Uterus (tissue), 7 donors: ENCODE measurements around the genes TNFAIP3 and HEBP2.

DNA sequence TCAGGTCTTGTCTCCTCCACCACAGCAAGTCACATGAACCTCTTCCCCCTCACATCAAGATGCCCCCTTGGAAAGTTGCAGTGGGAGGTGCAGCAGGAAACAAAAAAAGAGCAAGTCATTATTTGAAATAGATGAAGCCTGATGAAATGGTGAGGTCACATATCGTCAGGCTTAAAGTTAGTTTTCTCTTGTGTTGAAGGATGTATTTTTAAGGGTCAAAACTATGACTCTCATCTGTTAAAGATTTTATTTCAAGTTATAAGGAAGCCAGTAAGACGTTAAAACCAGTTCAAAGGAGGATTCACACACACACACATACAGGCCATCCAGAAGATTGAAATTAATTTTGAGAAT is 94.1 kb upstream of the TNFAIP3 start:
- PRO-cap, 4 experiments, result no peak in any of the 4 experiments
- RAMPAGE, long total RNA, 2 experiments, result no peak in any of the 2 experiments
- RRBS, result no CpG with 5 or more reads among the region's 2 CpGs

DNA sequence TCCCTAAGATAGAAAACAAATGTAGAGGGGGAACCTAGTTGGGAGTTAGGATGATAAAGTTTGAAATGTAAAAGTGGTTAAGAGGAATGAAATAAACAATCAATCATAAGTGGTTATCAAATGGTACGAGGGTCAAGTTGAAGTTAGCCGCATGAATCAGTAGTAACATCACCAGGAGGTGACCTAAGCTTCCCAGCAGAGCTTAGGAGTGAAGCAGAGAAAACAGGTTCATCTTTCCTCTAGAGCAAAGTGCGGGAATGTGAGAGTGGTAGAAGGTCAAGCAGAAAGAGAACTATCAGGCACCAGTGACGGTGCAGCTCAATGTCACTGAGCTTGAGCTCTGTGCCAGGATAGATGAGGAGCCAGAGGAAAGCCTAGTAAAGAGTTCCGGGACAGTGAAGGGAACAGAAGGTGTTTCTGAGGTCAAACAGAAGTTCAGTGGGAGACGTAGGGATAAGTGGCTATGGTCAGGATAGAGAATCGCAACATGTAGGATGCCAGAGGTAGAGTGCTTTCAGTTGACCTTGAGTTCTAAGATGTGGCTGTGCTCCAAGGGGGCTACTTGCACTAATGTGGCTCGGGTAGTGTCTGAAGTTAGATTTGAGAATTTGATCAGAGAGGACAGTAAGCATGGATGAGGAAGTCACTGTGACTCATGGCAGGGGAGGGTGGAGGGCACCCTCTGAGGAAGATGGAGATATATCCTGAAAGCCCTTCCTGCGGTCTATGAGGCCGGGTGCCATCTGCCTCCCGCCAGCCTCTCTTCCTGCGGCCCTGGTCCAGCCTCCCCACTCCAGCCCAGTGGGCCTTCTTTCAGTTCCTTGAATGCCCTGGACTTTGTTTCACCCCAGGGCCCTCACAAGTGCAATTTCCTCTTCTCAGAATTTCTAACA is 20.6 kb upstream of the TNFAIP3 start:
- PRO-cap, 4 experiments, result no peak in any of the 4 experiments
- RAMPAGE, long total RNA, 2 experiments, result no peak in any of the 2 experiments
- RRBS, result no CpG with 5 or more reads among the region's 12 CpGs

GRCh38 chr6:137867080-137867934 is at the start of gene TNFAIP3:
Gene TNFAIP3 (plus strand): TSS chr6:137867259.
- PRO-cap, 4 experiments, result peak in 4 of 4 experiments; most common plus-strand start chr6:137867229 (in 3); most common minus-strand start chr6:137867570 (in 1)
- RAMPAGE, long total RNA, 2 experiments, result no peak in any of the 2 experiments
- RRBS, result 2% methylated on average over 38 of the region's 82 CpGs

- PRO-cap, 4 experiments, result no peak in any of the 4 experiments
- RAMPAGE, long total RNA, 2 experiments, result no peak in any of the 2 experiments
- RRBS, result no CpG with 5 or more reads among the region's 2 CpGs
These were observed 61.4 kb downstream of the TNFAIP3 start for GRCh38 chr6:137928407-137928879.

GRCh38 chr6:137975189-137975630 is 108.2 kb downstream of the TNFAIP3 start:
- PRO-cap, 4 experiments, result no peak in any of the 4 experiments
- RAMPAGE, long total RNA, 2 experiments, result no peak in any of the 2 experiments
- RRBS, result no CpG with 5 or more reads among the region's 4 CpGs

GRCh38 chr6:138086196-138086904 is 20.9 kb downstream of the PERP start:
- PRO-cap, 4 experiments, result no peak in any of the 4 experiments
- RAMPAGE, long total RNA, 2 experiments, result no peak in any of the 2 experiments
- RRBS, result no CpG with 5 or more reads among the region's 3 CpGs

GRCh38 chr6:138102390-138102894 is 4.8 kb downstream of the PERP start:
- PRO-cap, 4 experiments, result no peak in any of the 4 experiments
- RAMPAGE, long total RNA, 2 experiments, result no peak in any of the 2 experiments
- RRBS, result no CpG with 5 or more reads among the region's 14 CpGs

- PRO-cap, 4 experiments, result peak in 3 of 4 experiments; most common plus-strand start chr6:138106058 (in 2); most common minus-strand start chr6:138105976 (in 1)
- RAMPAGE, long total RNA, 2 experiments, result no peak in any of the 2 experiments
- RRBS, result no CpG with 5 or more reads among the region's 14 CpGs
These were observed 1.1 kb downstream of the PERP start for GRCh38 chr6:138105802-138106768.

DNA sequence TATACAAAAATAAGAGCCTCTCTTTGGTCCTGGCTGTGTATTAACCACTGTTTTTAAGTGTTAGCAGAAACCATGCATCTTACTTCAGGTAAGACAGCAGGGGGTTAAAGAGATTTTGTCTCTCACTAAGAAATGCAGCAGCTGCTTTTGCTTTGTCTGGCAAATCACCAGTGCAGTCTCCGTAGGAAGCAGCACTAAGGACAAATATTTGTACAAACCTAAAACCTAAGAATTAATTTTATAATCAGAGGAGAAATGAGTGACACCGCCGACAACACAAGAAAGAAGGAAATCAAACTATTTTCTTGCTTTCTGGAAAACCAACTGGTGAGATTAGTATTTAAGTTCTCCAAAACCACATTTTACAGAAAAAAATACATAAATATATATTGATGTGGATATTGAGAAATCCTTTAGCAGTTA is 837 bp downstream of the SMIM28 start:
- PRO-cap, 4 experiments, result no peak in any of the 4 experiments
- RAMPAGE, long total RNA, 2 experiments, result no peak in any of the 2 experiments
- RRBS, result no CpG with 5 or more reads among the region's 3 CpGs

DNA sequence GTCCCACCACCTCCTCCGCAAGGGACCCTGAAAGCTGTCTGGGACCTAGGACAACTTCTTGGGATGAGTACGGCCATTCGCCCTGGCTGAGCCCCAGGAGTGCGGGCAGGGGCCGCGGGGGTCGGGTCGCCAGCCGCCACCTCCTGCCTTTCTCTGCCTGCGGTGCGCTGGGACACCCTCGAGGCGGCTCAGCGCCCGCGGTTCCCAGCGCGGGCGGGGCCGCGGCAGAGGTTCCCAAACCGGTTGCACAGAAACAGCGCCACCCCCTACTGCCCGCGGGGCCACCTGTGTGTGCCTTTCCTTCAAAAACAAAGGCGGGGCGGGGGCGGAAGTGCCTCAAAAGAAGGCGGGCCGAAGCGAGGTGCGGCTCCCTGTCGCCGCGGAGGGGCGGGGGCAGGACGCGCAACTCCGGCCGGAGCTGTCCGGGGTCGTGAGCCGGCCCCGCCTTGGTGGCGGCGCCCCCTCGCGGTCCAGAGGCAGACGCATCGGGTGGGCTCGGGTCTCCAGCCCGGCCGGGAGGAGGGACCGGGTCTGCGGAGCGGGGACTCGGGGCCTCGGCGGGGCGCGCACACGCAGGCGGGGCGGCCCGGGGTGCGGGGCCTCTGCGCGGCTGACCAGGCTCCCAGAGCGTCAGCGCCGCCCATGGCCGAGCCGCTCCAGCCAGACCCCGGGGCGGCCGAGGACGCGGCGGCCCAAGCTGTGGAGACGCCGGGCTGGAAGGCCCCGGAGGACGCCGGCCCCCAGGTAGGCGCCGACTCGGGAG is at the start of gene HEBP2:
TSS of gene HEBP2 (plus strand) at position 370 of the 763 bp plus-strand sequence.
- PRO-cap, 4 experiments, result peak in 4 of 4 experiments; most common plus-strand start position 339 of the sequence (in 1); most common minus-strand start position 155 of the sequence (in 2)
- RAMPAGE, long total RNA, 2 experiments, result start-site peak on the plus strand in 1 of 2 experiments, centred at position 649 of the sequence, 221 reads per replicate
- RRBS, result 2% methylated on average over 41 of the region's 87 CpGs

- PRO-cap, 4 experiments, result no peak in any of the 4 experiments
- RAMPAGE, long total RNA, 2 experiments, result no peak in any of the 2 experiments
- RRBS, result no CpG with 5 or more reads among the region's 12 CpGs
These were observed 37.8 kb downstream of the HEBP2 start for GRCh38 chr6:138441710-138442336.

DNA sequence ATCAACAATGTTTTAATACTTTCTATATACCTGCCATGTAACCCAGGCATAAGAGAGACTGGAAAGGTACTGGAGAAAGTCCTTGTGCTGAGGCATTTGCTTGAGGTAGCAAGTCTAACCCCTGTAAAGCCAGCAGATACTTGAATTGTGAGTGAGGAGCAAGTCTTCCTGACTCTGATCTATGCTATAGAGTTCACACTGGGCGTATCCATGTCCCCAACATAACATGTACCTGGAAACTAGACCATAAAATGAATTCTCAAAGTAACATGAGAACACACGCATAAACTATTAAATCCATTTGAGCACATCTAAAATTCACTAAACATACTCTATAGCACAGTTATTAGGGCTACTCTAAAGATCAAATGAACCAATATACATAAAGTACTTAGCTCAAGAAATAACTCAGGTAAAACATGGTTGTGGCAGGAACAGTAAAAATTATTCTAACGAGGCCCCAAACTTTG is 2.0 kb downstream of the NHSL1 start:
- PRO-cap, 4 experiments, result no peak in any of the 4 experiments
- RAMPAGE, long total RNA, 2 experiments, result no peak in any of the 2 experiments
- RRBS, result no CpG with 5 or more reads among the region's 3 CpGs

GRCh38 chr6:138507830-138508474 is 8.7 kb upstream of the NHSL1 start:
- PRO-cap, 4 experiments, result no peak in any of the 4 experiments
- RAMPAGE, long total RNA, 2 experiments, result no peak in any of the 2 experiments
- RRBS, result no CpG with 5 or more reads among the region's 6 CpGs

DNA sequence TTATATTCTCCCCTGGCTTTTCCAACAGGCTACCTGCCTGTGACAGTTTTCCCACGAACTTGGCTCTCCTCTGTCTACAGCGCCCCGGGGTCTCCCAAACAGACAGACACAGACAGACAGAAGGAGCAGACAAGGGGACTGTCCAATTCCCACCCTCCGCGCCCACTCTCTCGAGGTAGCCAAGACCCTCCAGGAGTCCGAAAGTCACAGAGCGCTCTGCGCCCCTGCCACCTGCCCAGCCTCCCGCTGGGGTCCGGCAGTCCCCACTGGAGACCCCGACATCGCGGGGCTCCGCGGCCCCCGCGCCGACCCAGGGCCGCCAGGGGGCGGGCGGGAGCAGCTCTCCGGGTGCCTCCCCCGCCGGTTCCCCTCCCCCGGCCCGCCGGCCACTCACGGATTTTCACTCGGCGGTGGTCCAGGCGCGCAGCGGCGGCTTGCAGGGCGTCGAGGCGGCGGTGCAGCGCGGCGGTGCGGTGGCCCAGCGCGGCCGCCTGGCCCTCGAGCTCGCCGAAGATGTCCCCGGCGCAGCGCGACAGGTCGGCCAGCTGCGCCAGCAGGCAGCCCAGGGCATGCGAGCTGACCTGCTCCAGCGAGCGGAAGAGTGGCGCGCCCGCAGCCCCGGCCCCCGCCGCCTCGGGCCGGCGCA is 81.4 kb upstream of the CCDC28A start:
- PRO-cap, 4 experiments, result peak in 4 of 4 experiments; most common plus-strand start position 403 of the sequence (in 4); most common minus-strand start position 310 of the sequence (in 1)
- RAMPAGE, long total RNA, 2 experiments, result no peak in any of the 2 experiments
- RRBS, result 2% methylated on average over 22 of the region's 67 CpGs

DNA sequence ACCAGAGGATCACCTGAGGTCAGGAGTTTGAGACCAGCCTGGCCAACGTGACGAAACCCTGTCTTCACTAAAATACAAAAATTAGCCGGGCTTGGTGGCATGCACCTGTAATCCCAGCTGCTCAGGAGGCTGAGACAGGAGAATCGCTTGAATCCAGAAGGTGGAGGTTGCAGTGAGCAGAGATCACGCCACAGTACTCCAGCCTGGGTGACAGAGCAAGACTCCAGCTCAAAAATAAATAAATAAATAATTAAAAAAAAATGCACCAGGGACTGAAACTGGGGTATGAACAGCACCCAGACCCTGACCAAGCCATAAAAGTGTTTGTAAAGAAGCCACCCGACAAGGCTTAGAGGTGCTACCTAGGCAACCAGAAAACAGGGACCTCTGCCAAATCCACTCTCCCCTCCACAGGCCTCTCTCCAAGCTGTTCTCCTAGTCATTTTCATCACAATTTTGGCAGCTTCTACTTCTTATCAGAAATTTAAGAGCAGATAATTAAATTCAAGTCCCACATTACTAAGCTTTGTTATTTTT is 37.8 kb downstream of the ECT2L start:
- PRO-cap, 4 experiments, result no peak in any of the 4 experiments
- RAMPAGE, long total RNA, 2 experiments, result no peak in any of the 2 experiments
- RRBS, result no CpG with 5 or more reads among the region's 6 CpGs

DNA sequence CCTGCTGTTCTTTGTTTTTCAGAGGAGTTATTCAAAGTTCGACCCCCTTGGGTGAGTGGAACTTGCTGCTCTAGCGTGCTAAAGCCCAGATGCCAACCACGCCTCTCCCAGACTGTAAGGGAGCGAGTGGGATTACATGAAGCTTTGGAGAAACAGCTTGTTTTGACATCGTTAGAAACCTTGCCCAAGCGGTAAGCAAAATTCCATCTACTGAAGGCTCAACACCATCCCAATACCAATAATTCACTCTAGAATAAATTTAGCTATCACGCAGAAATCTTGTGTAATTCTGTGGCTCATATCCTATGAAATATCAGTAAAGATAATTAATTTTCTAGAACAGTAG is 48.5 kb downstream of the ECT2L start:
- PRO-cap, 4 experiments, result no peak in any of the 4 experiments
- RAMPAGE, long total RNA, 2 experiments, result no peak in any of the 2 experiments
- RRBS, result no CpG with 5 or more reads among the region's 7 CpGs

DNA sequence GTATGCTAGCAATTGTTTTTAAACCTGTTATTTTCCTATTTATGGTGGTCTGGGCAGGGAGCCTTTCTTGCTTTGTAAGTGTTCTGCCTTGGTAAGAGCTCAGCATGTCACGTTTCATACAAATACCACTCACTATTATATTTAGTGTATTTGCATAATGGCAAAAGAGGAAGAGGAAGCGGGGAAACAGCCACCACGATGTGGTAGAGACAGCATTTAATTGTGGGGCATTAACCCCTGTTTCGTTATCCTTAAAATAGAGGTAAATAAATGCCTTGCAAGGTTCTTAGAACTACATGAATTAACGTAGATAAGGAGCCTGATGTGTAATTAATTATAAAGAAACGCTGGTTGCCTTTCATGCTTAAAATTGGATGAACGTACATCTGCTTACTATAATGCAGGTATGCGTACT is 2.0 kb downstream of the ABRACL start:
- PRO-cap, 4 experiments, result no peak in any of the 4 experiments
- RAMPAGE, long total RNA, 2 experiments, result no peak in any of the 2 experiments
- RRBS, result no CpG with 5 or more reads among the region's 8 CpGs

DNA sequence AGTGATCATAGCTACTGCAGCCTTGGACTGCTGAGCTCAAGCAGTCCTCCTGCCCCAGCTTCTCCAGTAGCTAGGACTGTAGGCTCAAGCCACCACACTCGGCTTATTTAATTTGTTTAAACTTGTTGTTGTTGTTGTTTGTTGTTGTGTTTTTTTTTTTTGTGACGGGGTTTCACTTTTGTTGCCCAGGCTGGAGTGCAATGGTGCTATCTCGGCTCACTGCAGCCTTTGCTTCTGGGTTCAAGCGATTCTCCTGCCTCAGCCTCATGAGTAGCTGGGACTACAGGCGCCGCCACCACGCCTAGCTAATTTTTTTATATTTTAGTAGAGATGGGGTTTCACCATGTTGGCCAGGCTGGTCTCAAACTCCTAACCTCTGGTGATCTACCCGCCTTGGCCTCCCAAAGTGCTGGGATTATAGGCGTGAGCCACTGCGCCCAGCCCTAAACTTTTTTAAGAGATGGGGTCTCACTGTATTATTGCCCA is 36.9 kb downstream of the HECA start:
- PRO-cap, 4 experiments, result no peak in any of the 4 experiments
- RAMPAGE, long total RNA, 2 experiments, result no peak in any of the 2 experiments
- RRBS, result no CpG with 5 or more reads among the region's 10 CpGs

GRCh38 chr6:139172657-139173206 is 37.9 kb downstream of the HECA start:
- PRO-cap, 4 experiments, result no peak in any of the 4 experiments
- RAMPAGE, long total RNA, 2 experiments, result no peak in any of the 2 experiments
- RRBS, result no CpG with 5 or more reads among the region's 8 CpGs

DNA sequence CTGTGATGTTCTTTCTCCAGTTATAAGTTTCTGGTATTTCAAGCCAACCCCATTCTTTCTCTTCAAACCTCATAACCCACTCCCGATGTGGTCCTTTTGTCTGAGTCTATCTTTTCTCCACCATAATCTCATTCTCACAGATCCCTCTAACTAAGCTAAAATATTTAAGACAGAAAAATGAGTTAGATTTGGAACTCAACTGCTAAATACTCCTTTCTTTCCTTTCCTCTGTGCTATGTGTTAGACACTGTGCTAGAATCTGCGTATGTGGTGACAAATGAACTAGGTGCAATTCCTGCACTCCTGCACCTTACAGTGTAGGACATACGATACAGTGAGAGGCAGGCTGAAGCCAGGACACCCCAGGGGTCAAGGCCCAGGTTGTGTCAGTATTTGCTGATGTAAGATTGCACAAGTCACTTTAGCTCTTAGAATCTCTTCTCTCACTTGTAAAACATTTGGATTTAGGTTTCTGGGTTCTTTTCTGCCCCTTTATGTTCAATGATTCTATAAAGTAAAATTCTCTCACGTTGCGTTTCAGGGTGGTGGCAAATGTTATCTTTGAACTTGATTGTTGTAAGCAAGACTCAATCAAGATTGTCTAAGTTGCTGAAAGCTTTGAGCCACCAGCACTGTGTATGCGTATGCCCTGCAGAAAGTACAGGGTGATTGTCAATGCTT is 105.8 kb upstream of the CITED2 start:
- PRO-cap, 4 experiments, result no peak in any of the 4 experiments
- RAMPAGE, long total RNA, 2 experiments, result no peak in any of the 2 experiments
- RRBS, result no CpG with 5 or more reads among the region's 6 CpGs